Melanocyte of skin (primary cell): Measurements from ENCODE around the genes RNF167, KIF1C and SLC52A1.

DNA sequence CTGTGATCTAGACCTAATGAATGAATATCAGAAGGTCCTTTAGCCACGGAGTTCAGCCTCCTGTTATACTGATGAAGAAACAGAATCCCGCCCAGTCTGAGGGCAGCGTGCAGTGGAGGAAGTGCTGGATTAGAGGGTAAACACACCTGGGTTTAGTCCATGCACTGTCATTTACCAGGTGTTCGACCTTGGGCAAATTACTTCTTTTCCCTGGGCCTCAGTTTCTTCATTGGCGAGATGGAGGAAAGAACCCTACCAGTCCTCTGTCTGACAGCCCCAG lies 2.3 kb upstream of the SPNS2 start:
- CAGE, long polyA plus RNA, 2 experiments: no peak in any of the 2 experiments

DNA sequence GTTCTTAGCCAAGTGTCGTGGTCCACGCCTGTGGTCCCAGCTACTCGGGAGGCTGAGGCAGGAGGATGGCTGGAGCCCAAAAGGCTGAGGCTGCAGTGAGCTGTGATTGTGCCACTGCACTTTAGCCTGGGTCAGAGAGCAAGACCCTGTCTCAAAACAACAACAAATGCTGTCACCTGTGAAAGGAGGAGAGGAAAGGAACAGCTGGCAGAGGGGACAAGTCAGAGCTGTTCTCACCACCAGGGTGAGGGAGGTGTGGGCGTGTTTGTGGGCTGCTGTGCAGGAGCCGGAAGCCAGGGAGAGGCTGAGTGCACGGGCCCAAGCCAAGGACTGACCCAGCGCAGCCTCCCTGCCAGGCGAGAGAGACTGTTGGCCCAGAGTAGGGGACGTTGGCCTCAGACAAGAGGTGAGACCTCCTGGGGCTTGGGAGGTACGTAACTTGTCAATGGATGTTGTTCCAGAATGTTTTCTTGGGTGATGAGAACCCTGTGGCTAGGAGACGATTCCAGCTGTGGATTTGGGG lies 10.7 kb downstream of the SPNS2 start:
- CAGE, long polyA plus RNA, 2 experiments: no peak in any of the 2 experiments

GRCh38 chr17:4562047-4562648 lies 1.8 kb upstream of the GGT6 start:
- CAGE, long polyA plus RNA, 2 experiments: no peak in any of the 2 experiments

GRCh38 chr17:4655786-4656176 lies 14.3 kb upstream of the ALOX15 start:
- CAGE, long polyA plus RNA, 2 experiments: no peak in any of the 2 experiments

- CAGE, long polyA plus RNA, 2 experiments: no peak in any of the 2 experiments
These were observed 1.1 kb downstream of the ARRB2 start for GRCh38 chr17:4711123-4712364.

DNA sequence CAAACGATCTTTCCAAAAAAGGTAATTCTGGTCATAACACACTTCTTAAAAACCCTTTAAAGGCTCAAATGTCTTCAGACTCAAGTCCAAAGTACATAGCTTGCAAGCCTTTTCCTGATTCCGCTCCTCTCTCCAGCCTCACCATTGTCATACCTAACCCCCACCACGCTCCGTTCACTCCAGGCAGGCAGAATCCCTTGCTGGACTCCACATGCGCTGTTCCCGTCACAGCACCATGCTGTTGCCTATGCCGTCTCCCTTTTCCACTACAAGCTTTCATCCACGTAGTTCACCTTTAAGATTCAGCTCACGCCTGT lies 664 bp upstream of the MED11 start:
- CAGE, long polyA plus RNA, 2 experiments: no peak in any of the 2 experiments

GRCh38 chr17:4738737-4739498 lies 715 bp upstream of the ZMYND15 start:
- CAGE, long polyA plus RNA, 2 experiments: no peak in any of the 2 experiments

- CAGE, long polyA plus RNA, 2 experiments: no peak in any of the 2 experiments
These were observed 1.4 kb downstream of the GLTPD2 start for GRCh38 chr17:4789902-4790904.

DNA sequence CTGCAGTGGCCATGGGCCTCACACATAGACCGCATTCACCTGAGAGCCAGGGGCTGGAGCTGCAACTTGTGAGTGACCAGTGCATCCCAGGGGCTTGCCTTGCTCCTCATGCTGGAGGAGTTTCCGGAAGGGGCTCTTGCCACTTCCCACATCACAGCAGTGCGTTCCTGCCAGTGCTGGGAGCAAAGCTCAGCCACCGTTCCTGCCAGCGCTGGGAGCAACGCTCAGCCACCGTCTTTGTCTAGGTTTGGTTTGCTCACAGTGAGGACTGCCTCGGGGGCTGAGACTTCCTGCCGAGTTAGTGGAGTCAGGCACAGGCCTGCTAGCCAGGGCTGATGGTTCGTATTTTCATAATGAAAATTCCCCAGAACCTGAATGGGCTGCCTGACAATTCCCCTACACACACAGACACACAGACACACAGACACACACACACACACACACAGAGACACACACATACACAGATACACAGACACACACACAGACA lies 5.4 kb upstream of the CHRNE start:
- CAGE, long polyA plus RNA, 2 experiments: no peak in any of the 2 experiments

GRCh38 chr17:4939767-4940847 lies at the start of gene RNF167:
RNF167 (plus strand) TSS chr17:4940268.
- CAGE, long polyA plus RNA, 2 experiments: start-site peak on the plus strand in 1 of 2 experiments, at chr17:4940037-4940664 at its widest, 11 to 142 reads per replicate; start-site peak on the minus strand in 2 of 2 experiments, at chr17:4939917-4940051 at its widest, 165 to 827 reads per replicate

DNA sequence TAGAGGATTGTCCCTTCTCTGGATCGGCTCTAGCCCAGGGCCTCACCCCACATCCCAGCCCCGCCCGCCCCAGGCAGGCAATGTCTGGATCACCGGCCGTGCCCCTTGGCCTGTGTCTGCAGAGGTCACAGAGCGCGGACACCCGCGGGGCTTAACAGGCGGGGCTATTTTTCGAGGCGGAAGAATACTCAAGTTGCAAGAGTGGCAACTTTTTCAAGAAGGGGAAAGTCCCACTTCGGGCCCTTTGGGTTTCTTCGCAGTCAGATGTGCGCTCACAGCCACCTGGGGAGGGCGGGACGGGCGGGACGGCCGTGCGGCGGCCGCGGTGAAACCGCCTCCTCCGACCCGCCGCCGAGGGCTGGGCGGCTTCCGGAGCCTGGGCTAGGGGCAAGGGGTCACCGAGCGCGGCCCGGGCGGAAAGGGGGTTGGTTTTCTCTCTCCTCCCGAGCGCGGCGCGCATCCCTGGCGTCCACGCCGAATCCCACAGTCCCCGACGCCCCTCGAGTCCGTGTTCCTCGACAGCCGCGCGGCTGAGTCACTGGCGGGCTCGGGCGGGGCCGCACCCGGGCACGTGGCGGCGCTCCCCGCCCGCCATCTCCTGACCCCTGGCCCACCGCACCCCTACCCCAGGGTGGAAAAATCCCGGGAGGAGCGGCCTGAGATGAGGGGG lies 1.1 kb upstream of the PFN1 start:
- CAGE, long polyA plus RNA, 2 experiments: no peak in any of the 2 experiments

- CAGE, long polyA plus RNA, 2 experiments: no peak in any of the 2 experiments
These were observed 579 bp downstream of the ENO3 start for GRCh38 chr17:4951462-4951934.

DNA sequence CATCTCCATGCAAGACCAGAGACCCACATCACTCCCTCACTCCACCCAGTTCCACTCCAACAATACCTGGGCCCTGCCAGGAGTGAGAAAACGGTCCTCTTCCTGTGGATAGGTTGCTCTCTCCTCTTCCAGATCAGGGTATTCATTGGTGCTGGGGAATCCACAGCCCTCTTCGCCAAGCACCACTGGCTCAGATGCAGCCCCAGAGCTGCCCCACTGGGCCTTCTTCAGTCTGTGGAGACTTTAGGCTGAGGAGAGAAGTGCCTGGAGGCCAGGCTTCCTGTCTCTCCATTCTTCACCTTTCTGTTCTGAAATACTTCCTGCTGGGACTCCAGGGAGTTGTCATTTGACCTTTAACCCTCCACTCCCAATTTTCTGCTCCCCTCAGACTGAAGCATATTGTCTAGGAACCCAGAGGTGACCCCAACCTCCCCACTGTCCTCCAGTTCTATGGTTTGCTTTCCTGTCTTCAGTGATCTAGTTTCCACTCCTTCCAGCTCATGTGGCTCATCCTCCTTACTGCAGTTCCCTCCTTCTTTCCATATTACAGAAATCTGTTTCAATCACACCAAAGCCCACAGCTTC lies 1.3 kb upstream of the CAMTA2 start:
- CAGE, long polyA plus RNA, 2 experiments: no peak in any of the 2 experiments

- CAGE, long polyA plus RNA, 2 experiments: no peak in any of the 2 experiments
These were observed at the start of gene KIF1C for GRCh38 chr17:4997375-4998425. KIF1C (plus strand) TSS chr17:4997950.

DNA sequence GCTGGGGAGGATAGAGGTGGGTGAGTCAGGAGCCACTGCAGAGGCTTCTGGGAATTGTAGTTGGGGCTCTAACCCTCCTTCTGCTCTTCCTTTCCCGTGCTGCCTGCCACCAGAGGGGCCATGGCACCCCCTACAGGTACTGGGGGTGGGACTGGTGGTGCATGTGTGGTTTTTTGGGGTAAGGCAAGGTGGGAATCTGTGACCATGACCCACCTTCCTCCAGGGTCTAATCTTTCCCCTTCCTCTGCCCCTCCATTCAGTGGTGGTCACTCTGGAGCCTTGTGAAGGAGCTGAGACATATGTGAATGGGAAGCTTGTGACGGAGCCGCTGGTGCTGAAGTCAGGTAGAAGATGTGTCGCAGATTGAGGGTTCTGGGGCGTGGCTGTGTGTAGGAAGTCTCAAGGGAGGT lies 15.5 kb downstream of the SLC52A1 start:
- CAGE, long polyA plus RNA, 2 experiments: no peak in any of the 2 experiments

GRCh38 chr17:5035088-5035601 lies at the start of gene SLC52A1:
SLC52A1 (minus strand) TSS chr17:5035426.
- CAGE, long polyA plus RNA, 2 experiments: no peak in any of the 2 experiments

GRCh38 chr17:5042052-5042820 lies 7.0 kb upstream of the SLC52A1 start:
- CAGE, long polyA plus RNA, 2 experiments: no peak in any of the 2 experiments

DNA sequence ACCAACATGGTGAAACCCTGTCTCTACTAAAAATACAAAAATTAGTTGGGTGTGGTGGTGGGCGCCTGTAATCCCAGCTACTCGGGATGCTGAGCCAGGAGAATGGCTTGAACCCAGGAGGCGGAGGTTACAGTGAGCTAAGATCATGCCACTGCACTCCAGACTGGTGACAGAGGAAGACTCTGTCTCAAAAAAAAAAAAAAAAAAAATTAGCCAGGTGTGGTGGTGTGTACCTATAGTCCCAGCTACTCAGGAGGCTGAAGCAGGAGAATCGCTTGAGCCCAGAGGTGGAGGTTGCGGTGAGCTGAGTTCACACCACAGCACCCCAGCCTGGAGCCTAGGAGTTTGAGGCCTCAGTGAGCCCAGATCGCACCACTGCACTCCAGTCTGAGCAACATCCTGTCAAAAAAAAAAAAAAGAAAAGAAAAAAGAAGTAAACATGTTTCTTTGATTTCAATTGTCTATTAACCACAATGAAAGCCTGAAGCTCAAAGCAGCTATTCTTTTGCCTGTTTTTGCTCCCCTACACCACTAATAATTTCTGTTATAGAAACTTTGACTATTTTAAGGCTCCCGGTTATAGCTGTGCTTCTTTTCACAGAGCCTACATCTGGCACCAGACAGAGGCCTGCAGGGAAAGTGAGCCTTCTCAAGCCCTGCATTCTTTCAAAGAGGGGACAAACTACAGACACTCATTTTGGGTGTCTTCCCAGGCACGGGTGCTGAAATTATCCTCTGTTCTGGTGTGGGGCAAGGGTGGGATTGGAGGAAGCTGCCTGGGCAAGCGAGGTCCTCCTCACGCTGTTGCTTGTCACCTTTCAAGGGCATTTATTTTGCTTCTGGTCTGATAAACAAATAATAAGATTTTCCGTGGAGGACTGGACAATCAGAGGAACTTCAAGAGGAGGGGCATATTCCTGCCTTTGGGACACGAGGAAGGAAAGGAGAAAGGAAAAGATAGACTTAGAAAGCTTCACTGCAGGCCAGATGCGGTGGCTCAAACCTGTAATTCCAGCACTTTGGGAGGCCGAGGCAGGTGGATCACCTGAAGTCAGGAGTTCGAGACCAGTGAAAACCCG lies 14.2 kb upstream of the SLC52A1 start:
- CAGE, long polyA plus RNA, 2 experiments: no peak in any of the 2 experiments

GRCh38 chr17:5096400-5096816 lies 15.3 kb downstream of the ZNF232 start:
- CAGE, long polyA plus RNA, 2 experiments: no peak in any of the 2 experiments

- CAGE, long polyA plus RNA, 2 experiments: no peak in any of the 2 experiments
These were observed 9.8 kb downstream of the ZNF594 start for GRCh38 chr17:5181625-5182436.